ENCODE results near the gene PWP1.

DNA sequence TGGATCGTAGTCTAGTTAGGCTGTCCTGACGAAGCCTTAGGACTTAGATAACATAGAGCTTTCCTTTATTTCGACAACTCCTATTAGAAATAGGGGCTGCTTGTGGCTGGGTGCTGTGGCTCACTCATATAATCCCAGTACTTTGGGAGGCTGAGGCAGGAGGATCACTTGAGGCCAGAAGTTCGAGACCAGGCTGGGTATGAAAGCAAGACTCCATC lies 145.1 kb upstream of the PWP1 start:
- RRBS, result no CpG with 5 or more reads among the region's 4 CpGs

- RRBS, result 2% methylated on average over 6 of the region's 53 CpGs
Measured at GRCh38 chr12:107685379-107686457, at the start of gene PWP1. PWP1 (plus strand) TSS chr12:107685799.

- RRBS, result no CpG with 5 or more reads among the region's 1 CpG
Measured at GRCh38 chr12:107749418-107749810, 11.5 kb downstream of the PRDM4 start.

- RRBS, result no CpG with 5 or more reads among the region's 14 CpGs
Measured at GRCh38 chr12:108306774-108307750, 32.0 kb downstream of the CMKLR1 start.

GRCh38 chr12:108517664-108518147 lies 2.6 kb downstream of the FICD start:
- RRBS, result 61% methylated on average over 4 of the region's 8 CpGs

DNA sequence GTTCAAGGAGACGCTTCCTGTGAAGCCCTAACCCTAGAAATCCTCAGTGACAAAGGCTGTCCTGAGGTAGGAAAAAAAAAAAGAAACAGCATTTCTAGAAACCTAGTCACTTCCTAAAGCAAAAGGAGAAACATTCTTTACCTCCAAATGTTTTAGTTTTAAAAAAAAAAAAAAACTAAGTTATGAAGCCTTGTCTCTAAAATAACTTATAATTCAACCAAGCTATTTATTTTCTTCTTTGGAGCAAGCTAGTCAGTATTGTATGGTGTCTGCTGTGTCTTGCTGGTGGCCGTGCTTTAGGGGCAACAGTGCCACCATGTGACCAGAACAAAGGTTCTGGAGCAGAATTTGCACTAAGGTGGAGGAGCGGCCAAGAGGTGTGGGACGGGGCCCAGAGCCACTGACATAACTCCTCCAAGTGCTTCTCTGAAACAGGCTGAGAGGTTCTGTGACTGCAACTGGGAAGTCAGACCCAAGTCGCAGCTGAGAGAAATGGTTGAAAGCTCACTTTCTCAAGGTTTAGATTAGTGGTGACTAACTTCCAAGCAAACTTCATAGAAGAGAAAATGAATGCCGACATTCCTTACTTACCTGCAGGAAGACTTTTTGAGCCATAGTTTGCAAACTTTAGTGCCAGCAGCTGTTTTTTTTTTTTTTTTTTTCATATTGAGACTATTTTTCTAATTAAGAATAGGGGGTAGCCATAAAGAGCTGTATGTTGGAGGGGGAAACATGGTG lies 4.5 kb downstream of the FICD start:
- RRBS, result no CpG with 5 or more reads among the region's 6 CpGs

GRCh38 chr12:108562783-108562958 lies 275 bp downstream of the ISCU start:
- RRBS, result no CpG with 5 or more reads among the region's 15 CpGs

GRCh38 chr12:108642524-108643368 lies 9.1 kb upstream of the SELPLG start:
- RRBS, result no CpG with 5 or more reads among the region's 12 CpGs

DNA sequence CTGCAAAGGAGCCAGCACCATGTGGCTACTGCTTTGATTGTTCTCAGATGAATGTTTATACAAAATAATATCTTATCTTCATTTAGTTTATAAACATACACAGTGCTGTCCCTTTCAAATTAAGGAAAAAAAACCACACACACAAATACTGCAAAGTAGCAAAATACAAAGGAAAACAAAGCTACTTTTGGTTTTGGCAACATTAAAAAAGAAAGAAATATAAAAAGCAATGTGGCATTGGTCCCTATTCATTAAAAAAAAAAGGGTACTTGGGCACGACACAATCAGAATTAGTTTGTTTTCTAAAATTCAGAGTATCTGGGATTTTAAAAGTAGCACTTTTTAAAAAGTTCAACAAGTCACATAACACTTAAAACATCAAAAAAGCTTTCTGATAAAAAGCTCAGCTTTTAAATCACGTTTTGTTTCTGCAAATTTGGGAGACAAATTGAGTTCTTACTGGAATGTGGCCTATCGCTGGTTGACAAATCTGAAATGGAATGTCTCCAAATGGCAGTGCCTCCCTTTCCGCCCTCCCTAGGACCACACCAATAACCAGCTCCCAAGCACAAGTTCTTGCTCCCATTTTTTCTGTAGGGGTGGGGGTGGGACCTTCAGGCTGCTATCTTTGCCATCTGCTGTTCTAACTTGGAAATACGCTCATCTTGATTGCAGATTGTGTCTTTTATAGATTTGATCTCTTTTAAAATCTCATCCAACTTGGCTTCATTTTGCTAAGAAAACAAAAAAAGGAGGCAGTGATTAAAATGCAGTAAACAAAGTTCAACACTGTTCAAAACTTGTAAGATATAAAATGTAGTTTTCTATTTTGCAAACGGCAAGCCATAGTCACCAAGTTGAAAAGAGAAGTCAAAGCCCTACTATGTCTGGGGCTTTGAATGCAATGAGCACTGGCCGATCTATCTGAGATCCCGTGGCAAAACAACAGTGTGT lies 13.4 kb upstream of the SELPLG start:
- RRBS, result no CpG with 5 or more reads among the region's 8 CpGs

DNA sequence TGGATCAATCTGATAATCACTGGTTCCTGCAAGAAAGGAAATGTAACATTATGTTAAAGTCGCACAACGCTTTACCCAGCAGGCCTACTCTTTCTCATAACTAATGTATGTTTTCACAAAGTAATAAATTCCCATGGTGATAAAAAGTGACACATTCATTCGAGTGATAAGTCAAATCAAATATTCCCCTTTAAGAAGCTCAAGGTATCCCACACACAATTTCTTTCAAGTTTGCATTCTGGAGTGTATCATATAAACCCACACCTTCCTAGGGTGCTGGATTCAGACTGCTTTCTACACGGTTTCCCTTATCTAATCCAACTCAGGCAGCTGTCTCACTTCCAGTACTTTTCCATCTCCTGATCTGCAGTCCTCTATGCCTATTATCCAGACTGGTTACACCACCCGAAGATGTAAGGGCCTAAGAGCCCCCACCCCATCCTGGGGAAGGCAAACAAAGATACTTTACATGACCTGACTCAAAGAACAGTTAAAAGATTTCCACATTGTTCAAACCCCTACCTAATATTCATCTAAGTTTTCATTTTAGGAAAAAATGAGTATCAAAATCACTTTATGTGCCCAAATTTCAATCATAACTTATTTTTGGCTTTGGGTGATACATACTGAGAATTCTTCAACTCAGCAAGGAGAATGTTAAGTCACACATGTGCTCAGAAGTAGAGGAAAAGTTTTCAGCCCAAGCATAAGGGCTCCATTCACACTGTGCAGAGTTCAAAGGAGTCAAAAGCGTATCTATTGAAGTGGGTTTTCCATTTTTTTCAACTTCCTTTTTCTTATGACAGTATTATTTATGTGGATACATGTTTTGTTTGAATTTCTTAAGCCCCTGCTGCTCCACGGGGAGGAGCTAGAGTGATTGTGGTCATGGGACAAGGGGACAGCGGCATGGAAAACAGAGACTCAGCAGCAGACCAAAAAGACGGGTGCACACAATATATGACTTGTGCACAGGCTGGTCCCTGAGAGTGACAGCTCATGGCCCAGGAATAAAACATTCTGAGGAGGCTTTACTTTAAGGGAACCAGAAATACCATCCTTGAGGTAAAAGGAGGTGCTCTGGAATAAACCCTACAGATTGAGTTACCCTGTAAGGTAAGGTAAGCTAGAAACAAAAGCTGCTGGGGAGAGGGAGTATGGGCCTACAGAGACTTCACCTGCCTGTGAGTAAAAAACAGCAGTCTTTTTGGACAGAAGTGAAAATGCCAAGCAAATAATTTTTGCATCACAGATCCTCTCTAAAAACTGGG lies 41.7 kb downstream of the CORO1C start:
- RRBS, result no CpG with 5 or more reads among the region's 9 CpGs

- RRBS, result no CpG with 5 or more reads among the region's 13 CpGs
Measured at GRCh38 chr12:108774368-108774929, 43.1 kb upstream of the CORO1C start.

GRCh38 chr12:108784212-108784559 lies 52.9 kb upstream of the CORO1C start:
- RRBS, result no CpG with 5 or more reads among the region's 1 CpG

DNA sequence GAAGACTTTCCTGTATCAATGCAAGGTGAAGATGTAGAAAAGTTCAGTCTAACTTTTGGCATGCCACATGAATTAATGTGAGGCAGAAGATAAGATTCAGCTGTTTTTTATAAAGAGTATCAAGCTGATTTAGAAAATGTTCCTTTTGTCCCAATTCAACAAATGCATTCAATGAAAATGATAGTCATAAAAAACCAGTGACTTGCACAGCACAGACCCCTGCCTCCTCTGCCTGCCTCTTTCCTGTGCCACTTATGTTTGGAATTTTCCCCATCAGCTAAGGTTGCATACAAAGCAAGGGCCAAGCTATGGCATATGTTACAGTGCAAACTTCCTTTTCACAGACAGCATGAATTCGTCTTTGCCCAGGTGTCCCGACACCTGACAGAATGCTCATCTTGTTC lies 53.4 kb upstream of the CORO1C start:
- RRBS, result no CpG with 5 or more reads among the region's 2 CpGs

- RRBS, result no CpG with 5 or more reads among the region's 13 CpGs
Measured at GRCh38 chr12:108800378-108800968, 56.9 kb downstream of the SSH1 start.

GRCh38 chr12:108803284-108803987 lies 53.9 kb downstream of the SSH1 start:
- RRBS, result no CpG with 5 or more reads among the region's 5 CpGs

GRCh38 chr12:108825985-108826837 lies 31.2 kb downstream of the SSH1 start:
- RRBS, result 5% methylated on average over 3 of the region's 19 CpGs

GRCh38 chr12:108840684-108840979 lies 16.8 kb downstream of the SSH1 start:
- RRBS, result no CpG with 5 or more reads among the region's 11 CpGs

GRCh38 chr12:108966341-108966567 lies 54.6 kb downstream of the SVOP start:
- RRBS, result no CpG with 5 or more reads among the region's 6 CpGs

- RRBS, result 3% methylated on average over 8 of the region's 28 CpGs
Measured at GRCh38 chr12:109052727-109053469, 522 bp downstream of the USP30 start.

DNA sequence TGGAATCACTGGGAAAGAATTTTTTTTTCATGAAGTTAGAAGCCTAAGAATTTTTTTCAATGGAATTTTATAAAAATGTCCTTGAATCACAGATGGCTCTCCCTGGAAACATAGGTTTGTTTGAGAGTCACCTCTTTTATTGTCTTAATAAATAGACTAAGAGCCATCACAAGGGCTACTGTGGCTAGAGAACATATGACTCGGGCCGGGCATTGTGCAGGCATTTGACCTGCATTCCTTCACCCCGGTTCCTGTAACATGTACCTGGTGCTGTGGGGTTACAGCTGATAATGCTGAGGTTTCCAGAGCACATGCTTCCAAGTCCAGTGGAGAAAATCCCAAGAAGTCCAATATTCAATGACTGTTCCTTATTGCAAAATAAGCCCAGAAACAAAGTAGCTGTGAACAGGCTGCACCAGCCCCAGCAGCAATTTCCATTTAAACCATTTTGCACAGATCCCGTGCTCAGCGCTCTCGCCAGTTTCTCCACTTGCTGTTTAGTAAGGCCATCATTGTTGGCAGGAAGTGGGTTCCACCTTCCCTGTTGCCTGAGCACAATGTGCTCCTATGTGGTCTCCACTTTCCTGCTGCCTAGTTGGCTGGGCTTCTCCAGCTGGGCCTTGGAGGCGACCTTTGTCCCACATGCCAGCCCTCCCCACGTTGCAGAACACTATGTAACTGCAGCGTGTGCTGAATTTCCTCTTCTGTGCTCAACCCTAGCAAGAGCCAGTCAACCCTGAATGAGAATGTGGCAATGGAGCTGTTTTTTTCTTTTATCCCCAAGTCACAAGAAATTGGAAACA lies 838 bp upstream of the ACACB start:
- RRBS, result no CpG with 5 or more reads among the region's 9 CpGs